Smooth muscle cell (in vitro differentiated cells): ENCODE measurements around the gene GPR63.

- RAMPAGE, long total RNA: no peak
Observed at GRCh38 chr6:90097809-90098528, 198.7 kb downstream of the BACH2 start.

GRCh38 chr6:90215870-90216723 lies 80.5 kb downstream of the BACH2 start:
- RAMPAGE, long total RNA: no peak

DNA sequence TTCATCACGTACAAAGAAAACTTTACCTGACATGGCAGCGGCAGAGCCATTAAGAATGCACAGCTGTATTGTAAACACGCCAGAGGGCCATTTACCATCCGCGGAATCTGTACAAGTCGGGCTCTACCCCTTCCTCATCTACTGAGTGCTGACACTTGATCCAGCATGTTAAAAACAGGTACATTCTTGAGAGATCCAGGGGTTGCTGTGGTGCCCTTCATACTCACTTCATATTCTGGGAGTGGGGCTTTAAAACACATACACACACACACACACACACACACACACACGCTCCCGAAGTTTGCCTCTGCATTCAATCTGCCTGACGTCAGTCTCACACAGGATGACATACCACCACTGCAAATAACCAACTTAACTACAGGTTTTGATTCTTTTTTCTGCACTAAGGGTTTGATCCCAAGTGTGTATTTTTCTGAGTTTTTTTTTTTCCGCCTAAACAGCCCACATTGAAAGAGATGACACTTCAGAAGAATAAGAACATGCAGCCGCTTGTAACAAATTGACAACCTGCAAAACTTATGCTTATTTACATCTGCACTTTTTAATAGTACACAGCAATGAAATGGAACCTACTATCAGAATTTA lies 77.0 kb downstream of the BACH2 start:
- RAMPAGE, long total RNA: start-site peak on the minus strand centred at position 236 of the sequence, 26 bp wide, 169 and 92 reads in 2 replicates

DNA sequence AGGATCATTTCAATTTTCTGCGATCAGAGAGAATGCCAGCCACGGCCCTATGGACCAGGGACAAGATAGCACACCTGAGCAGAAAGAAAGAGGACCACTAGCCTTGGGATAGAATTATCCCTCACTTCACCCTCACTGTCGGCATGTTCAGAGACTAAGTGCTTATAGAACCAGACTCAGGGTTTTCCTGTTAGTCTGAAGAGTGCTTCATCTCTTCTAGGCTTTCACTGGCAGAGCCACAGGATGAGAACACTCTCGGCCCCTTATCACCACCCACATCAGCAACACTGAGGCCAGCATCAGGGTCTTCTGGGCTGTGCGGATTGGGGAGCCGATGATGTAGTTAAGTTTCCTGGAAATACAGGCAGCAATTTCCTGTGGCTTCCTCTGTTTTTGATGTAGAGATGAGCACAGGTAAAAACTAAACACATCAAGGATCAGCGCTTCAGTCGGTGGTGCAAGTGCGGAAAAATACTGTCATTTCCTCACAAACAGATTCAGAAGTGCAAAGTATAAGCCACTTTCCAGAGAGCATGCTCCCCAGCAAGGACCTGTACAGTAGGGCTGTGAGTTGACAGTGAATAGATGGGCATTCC lies 62.7 kb downstream of the BACH2 start:
- RAMPAGE, long total RNA: no peak

- RAMPAGE, long total RNA: no peak
Observed at GRCh38 chr6:90295828-90296614, 622 bp downstream of the BACH2 start.

DNA sequence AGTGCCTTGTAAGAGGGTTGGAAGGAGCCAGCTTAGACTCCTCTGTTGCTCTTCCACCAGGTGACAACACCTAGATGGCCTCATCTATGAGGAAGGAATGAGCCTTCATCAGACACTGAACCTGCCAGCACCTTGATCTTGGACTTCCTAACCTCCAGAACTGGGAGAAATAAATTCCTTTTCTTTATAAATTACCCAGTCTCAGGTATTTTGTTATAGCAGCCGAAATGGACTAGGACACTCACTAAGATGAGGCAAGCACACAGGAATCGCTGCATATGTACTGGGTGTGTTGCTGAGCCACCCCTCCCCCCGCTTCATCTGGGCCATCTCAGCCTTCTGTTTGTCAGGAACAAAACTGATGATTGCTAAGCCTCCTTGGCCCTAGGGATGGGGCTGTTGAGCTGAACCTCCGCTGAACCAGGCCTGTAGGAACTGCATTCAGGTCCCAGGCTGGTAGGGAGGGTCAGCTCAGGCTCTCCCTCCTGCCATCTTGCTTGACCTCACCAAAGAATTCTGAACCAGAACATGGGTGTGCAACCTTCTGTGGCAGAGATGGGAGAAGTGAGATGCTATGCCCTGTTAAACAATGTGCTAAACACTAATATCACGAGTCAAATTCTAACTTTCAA lies 108.6 kb downstream of the MAP3K7 start:
- RAMPAGE, long total RNA: no peak

GRCh38 chr6:90494380-90494914 lies 92.4 kb downstream of the MAP3K7 start:
- RAMPAGE, long total RNA: no peak

GRCh38 chr6:91299388-91300006 lies 712.6 kb upstream of the MAP3K7 start:
- RAMPAGE, long total RNA: no peak

DNA sequence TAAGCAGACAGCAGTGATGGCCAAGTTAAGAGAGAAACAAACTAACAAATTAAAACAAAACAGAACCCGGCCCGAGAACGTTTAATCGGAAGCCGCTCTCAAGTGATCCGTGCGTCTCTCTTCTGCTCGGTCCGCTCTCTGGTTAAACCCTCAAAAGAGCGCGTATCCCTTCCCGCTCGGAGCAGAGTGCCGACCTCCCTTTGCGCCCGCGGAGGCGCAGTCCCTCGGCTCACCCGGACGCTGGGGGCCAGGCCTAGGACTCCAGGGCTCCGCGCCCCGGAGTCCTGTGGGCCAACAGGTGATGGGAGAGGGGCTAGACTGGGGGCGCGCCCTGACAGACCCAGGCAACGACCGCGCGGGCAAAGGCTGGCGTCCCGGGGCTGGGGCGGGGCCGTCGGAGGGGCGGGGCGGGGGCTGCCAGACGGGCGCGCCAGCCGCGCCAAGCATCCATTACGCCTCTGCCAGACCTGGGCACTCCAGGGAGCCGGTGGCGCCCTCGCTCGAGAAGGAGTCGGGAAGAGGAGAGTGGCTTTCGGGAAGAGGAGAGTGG lies 2.8 kb downstream of the EPHA7 start:
- RAMPAGE, long total RNA: no peak

DNA sequence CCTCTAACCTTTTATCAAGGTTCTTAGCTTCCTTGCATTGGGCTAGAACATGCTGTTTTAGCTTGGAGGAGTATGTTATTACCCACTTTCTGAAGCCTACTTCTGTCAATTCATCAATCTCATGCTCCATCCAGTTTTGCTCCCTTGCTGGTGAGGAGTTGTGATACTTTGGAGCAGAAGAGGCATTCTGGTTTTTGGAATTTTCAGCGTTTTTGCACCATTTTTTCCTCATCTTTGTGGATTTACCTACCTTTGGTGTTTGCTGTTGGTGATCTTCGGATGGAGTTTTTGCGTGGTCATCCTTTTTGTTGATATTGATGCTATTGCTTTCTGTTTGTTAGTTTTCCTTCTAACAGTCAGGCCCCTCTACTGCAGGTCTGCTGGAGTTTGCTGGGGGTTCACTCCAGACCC lies 793.0 kb upstream of the MANEA start:
- RAMPAGE, long total RNA: no peak

DNA sequence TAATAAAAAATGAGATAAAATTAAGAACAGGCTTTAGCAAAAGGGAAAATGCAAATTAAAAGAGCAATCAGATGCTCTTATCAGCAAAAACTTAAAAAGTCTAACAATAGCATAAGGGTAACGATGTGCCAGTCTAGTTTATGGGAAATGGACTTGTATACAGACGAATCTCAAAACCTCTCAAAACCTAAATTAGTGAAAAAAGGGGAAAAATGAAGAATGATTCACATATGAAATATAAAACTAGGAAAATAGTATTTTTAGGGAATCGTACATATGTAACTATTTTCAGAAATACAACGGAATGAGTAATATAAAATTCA lies 1.1 kb upstream of the MANEA start:
- RAMPAGE, long total RNA: no peak

DNA sequence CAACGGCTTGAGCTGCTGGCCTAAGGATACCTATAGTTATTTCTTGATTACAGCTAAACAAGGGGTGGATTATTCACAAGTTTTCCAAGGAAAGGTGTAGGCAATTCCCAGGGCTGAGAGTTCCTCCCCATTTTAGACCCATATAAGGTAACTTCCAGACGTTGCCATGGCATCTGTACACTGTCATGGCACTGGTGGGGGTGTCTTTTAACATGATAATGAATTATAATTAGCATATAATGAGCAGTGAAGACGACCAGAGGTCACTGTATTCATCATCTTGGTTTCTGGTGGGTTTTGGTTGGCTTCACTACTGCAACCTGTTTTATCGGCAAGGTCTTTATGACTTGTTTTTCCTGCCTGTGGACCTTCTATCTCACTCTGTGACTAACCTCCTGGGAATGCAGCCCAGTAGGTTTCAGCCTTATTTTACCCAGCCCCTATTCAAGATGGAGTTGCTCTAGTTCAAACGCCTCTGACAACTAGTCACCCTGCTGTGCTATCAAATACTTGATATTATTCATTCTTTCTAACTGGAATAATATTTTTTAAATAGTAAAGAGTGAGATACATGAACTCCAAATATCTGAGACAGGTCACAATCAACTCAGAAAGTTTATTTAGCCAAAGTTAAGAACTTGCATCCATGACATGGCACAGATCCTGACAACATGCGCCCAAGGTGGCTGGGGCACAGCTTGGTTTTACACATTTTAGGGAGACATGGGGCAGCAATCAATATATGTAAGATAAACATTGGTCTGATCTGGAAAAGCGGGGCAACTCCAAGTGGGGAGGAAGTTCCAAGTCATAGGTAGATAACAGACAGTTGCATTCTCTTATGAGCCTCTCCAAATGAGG lies 1.3 kb upstream of the UFL1 start:
- RAMPAGE, long total RNA: no peak

- RAMPAGE, long total RNA: start-site peak on the minus strand at chr6:96837471-96837544, 32 and 34 reads in 2 replicates
Observed at GRCh38 chr6:96836835-96837930, at the start of gene GPR63. Gene GPR63 (minus strand): TSS chr6:96837477.

DNA sequence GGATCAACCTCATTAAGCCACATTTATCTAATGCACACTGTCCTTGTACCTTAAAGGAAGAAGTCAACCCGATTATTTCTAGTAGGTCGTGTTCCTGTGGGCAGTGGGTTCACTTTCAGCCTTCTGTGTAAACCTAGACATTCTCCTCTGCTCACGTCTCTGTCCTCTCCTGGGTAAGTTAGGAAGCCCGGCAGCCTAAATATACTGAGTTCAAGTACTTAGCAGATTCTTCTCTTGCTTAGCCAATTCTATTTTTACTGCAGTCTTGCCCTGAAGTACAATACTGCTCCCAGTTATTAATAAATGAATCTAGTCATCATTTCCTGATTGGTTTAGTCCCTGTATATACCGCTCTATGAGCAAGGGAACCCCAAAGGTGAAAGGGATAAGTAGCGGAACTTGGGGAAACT lies 14.6 kb upstream of the GPR63 start:
- RAMPAGE, long total RNA: no peak

DNA sequence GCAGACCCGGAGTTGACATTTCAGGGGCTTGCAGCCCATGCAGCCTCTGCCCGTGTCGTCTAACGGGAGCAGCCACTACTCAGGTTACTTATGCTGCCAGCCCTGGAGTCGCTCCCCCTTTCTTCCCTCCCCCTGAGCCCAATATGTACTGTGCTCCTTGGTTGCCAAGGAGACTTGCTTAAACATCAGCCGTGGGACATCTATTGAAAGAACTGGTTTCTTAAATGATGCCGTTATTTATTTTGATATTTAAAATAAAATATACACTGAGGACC lies 515 bp downstream of the KLHL32 start:
- RAMPAGE, long total RNA: no peak

- RAMPAGE, long total RNA: no peak
Observed at GRCh38 chr6:99402459-99403235, 8.7 kb upstream of the COQ3 start.

GRCh38 chr6:99553458-99554516 lies 14.7 kb downstream of the CCNC start:
- RAMPAGE, long total RNA: no peak

- RAMPAGE, long total RNA: no peak
Observed at GRCh38 chr6:99836172-99836401, 157.9 kb downstream of the MCHR2 start.

DNA sequence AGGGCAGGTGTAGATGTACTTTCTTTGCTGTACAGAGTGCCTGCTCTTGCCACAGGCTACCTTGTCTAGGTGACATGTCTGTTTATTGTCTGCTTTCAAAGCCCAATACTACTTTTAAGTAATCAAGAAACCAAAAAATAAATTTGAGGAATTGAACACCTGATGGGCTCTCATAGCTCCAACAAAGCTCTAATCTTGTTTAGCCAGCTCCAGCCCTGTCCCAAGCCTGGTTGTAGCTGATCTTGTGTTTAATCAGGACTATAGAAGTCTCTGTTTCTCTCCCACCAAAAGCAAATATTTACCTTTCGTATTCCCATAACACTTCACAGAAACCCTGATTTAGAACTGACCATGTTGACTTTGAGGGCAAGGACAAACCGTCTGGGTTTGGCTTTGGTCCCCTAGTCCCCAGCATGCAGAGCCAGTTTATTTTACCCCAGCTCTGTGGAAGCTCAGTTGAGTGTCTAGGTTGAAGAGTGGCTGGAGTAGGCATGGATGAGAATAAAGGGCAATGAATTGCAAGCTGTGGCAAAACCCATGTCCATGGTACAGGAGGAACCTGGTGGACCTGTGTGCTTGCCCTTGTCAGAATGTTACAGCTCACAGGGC lies 17.9 kb upstream of the SIM1 start:
- RAMPAGE, long total RNA: no peak

GRCh38 chr6:100506447-100507400 lies 42.0 kb upstream of the SIM1 start:
- RAMPAGE, long total RNA: no peak